Vein endothelial cell (primary cell): ENCODE data around the gene RNF34.

DNA sequence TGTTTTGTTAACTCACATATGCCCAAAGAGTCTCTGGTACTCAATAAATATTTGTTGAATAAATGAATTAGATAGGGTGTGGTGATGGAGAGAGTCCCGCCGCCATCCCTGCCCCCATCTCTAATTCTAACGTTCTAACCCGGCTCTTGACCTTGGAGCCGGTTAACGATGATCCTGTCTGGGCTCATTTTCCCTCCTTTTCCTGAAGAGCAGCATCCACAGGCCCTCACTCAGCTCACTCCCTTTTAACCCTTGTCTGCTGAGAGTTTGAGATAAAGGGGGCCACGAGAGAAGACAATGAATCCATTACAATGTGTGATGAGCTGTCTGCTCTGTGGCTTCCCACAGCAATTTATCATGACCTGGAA, 18.8 kb upstream of the P2RX7 start:
- CAGE, long polyA plus RNA = no peak

DNA sequence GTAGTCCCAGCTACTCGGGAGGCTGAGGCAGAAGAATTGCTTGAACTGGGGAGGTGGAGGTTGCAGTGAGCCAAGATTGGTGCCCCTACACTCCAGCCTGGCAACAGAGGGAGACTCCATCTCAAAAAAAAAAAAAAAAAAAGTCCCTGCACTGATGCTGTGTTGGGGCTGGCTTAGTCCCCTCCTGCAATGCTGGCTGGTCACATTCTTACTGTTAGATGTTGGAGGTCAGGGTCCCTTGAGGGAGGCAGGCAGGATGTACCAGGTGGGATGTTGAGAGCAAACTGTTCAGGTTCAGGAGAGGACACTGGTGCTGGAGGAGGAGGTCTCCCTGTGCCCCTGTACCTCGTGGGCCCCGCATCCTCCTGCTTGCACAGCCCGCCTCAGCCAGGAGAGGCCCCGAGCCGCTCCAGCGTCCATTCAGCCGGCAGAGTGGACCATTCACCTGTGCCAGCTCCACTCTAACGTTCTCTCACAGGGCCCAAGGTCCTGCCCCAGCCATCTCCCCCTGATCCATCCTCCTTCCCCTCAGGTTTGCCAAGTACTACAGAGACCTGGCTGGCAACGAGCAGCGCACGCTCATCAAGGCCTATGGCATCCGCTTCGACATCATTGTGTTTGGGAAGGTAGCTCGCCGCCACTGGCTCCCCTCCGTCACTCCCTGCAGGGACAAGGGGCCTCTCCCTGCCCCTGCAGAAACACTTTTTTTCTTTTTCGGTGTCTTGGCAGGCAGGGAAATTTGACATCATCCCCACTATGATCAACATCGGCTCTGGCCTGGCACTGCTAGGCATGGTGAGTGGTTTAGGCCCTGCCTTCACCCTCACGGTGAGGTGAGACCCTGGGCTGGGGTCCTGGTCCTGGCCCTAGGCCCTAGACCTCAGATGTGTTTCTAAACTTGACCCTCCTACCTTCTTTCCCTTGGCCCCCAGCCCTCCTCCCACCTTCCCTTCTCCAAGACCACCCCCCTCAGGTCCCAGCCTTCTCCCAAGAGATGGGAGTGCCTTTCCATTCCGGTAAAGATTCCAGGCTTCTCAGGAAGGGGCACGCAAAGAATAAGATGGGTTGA, 22.3 kb downstream of the P2RX4 start:
- CAGE, long polyA plus RNA = no peak

GRCh38 chr12:121289022-121289400, 7.5 kb downstream of the CAMKK2 start:
- CAGE, long polyA plus RNA = no peak

- CAGE, long polyA plus RNA = no peak
Observed at GRCh38 chr12:121308236-121308738, 11.8 kb upstream of the CAMKK2 start.

DNA sequence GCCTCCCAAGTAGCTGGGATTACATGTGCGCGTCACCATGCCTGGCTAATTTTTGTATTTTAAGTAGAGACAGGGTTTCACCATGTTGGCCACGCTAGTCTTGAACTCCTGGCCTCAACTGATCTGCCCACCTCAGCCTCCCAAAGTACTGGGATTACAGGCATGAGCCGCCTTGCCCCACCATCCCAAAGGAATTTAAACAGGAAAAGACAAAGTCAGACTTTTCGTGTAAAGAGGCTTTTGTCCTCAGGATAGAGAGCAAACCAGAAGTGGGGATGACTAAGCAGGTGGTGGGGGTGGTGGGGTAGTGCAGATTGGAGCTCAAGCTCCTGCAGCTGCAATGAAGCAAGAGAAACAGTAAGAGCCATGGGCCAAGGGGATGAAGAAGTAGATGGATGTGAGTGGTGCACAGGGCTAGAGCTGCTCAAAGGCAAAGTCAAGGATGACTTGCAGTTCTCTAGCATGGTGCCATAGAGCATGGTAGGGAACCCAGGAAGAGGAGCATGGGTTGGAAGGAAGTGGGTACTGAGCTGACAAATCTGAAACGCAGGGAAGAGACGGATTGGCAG, 11.6 kb upstream of the RNF34 start:
- CAGE, long polyA plus RNA = no peak

DNA sequence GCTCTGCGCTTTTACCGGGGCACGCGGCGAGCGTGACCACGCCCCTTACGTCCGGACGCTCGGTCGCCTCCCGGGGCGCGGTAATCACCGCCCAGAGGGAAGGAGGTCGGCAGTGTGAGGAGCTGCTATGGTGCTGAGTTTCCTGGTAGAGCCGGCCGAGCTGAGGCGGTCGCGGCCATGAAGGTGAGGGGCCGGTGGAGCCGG, at the start of gene RNF34:
RNF34 (plus strand) TSS at position 83 of the 204 bp plus-strand sequence.
- CAGE, long polyA plus RNA = no peak

DNA sequence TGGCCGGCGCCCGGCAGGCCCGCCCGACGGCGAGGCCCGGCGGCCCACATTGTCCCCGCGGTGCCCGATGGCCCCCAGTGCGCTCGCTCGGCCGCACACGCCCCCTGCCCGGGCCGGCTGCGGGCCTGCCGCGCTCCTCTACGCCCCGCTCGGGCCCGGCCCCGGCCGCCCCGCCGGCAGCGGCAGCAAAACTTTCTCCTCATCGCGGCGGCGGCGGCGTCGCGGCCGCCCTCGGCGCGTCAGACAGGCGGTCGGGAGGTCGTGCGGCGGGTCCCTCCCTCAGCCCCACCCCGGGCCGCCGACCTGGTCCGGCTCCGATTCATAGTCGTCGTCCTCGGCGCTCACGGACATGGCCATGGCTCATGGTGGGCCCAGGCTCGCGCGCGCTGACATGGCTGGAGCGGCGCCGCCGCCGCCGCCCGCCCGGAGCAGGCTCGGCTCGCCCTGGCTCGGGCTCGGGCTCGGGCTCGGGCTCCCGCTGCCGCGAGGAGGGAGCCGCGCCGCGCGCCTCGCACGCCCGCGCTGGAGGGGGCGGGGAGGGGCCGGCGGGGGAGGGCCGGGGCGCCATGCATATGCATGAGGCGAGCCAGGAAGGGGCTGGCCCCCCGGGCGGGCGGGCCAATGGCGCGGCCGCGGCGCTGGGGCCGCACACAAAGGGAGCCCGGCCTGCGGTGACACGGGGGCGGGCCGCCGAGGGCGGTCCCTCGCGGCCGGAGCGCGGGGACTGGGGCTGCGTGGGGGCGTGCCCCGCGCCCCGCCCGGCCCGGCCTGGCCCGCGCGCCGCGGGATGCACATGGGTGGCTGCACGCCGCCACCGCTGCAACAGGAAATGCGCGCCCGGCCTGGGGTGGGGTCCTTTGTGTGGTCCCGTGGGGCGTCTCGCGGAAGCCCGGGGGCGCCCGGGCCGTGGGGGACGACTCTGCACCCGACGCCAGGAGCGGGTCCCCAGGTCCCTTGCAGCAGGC, 67.2 kb downstream of the RNF34 start:
- CAGE, long polyA plus RNA = no peak

GRCh38 chr12:121523603-121524058, 57.2 kb downstream of the KDM2B start:
- CAGE, long polyA plus RNA = no peak

- CAGE, long polyA plus RNA = no peak
Observed at GRCh38 chr12:121581683-121581989, 813 bp upstream of the KDM2B start.

- CAGE, long polyA plus RNA = no peak
Observed at GRCh38 chr12:121638521-121638751, 31.0 kb downstream of the MORN3 start.

- CAGE, long polyA plus RNA = no peak
Observed at GRCh38 chr12:121664539-121665312, 4.7 kb downstream of the MORN3 start.

DNA sequence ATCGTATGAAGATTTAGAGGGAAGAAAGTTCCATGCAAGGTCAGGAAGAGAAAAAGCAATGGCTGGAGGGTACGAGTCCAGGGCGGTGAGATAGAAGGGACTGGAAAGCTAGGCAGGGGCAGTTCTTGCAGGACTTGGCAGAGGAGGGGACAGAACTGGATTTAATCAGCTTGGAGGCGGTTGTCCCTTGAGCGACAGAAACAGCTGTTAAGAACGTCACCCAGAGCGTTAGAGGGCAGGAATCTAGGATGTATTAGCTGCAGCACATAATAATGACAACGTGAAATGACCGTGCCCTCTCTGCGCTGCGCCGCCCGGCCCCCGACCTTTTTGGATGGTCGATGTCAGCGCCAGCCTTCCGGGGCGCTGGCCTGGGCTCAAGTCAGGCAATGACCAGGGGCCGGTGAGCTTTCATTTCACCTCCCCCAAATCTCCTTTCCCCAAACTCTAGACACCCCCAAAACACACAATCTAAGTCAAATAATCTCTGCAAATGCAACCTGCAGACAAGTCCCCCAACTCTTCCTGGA, 450 bp upstream of the TMEM120B start:
- CAGE, long polyA plus RNA = no peak

DNA sequence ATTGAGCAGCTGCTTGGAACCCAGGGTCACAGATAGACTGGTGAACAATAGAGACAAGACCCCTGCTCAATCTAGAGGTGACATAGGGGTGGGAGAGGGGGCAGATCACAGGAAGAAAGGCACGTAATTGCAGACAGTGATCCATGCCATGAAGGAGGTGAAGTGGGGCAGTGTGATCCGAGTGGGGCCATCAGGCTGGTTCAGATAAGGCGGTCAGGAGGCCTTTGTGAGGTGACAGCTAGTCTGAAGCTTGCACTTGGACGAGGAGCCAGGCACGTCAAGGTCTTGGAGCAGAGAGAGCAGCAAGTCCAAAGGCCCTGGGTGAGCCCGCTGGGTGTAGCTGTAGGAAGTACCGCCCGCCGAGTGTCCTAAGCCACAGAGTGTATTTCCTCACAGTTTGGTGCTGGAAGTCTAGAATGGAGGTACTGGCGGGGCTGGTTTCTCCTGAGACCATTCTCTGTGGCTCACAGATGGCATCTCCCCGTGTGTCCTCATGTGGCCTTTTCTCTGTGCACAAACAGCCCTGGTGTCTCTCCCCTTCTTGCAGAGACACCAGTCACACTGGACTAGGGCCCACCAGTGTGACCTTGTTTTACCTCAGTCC, 23.6 kb downstream of the RHOF start:
- CAGE, long polyA plus RNA = no peak

GRCh38 chr12:121792695-121793395, 643 bp downstream of the RHOF start:
- CAGE, long polyA plus RNA = no peak

- CAGE, long polyA plus RNA = no peak
Observed at GRCh38 chr12:121799209-121800255, 4.3 kb upstream of the SETD1B start.

GRCh38 chr12:121812352-121812925, 8.6 kb downstream of the SETD1B start:
- CAGE, long polyA plus RNA = no peak

DNA sequence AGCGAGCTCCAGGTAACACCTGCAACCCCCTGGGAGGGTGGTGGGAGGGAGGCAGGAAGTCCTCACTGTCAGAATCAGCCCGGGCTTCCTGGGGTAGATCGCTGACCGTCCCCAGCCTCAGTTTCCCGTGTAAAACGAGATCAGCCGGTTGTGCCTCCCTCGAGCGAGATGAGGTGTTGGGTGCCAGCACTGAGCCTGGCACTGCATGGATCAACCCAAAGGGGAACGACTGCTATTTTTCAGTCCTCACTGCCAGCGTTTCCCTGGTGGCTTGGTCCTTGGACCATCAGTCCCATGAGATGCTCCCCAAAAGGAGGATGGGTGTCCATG, 16.0 kb downstream of the SETD1B start:
- CAGE, long polyA plus RNA = no peak

GRCh38 chr12:121839049-121840426, 19.1 kb downstream of the HPD start:
- CAGE, long polyA plus RNA = no peak

DNA sequence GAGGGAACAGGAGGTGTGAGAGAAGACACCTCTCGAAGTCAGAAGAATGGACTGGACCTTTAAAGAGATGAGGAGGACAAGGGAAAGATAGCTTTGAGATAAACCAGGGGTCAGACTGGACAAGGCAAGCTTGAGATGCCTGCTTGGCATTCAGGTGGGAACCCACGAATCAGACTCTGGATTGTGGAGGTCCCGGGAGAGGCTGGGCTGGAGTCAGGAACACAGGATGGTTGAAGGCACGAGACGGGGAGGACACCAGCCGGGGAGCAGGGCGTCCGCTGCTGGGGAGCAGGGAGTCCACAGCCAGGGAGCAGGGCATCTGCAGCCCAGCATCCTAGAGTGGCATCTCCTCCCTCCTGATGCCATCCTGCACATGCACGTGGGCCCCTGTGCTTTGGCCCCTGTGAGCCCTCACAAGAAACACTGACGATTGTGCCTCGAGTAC, 44.9 kb downstream of the CFAP251 start:
- CAGE, long polyA plus RNA = no peak

- CAGE, long polyA plus RNA = no peak
Observed at GRCh38 chr12:121966873-121967383, 48.5 kb downstream of the CFAP251 start.